Psoas muscle (tissue), 2 donors: ENCODE measurements around a stretch of chr21.

- PRO-cap, 2 experiments, result no peak in any of the 2 experiments
These were observed 53.4 kb upstream of the TIAM1 start for GRCh38 chr21:31397475-31397839.

DNA sequence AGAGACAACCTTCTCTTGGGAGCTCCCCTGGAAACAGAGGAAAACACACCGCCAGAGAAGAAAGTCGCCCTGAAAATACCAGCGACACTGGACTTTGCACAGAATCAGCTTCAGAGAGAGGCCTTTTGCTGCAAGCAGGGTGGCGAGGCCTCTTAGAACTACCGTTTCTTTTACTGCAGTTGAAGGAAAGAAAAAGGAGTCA, 74.5 kb upstream of the TIAM1 start:
- PRO-cap, 2 experiments, result no peak in any of the 2 experiments

GRCh38 chr21:31654595-31655064, 4.9 kb upstream of the SOD1 start:
- PRO-cap, 2 experiments, result no peak in any of the 2 experiments

GRCh38 chr21:31657109-31657385, 2.4 kb upstream of the SOD1 start:
- PRO-cap, 2 experiments, result no peak in any of the 2 experiments

DNA sequence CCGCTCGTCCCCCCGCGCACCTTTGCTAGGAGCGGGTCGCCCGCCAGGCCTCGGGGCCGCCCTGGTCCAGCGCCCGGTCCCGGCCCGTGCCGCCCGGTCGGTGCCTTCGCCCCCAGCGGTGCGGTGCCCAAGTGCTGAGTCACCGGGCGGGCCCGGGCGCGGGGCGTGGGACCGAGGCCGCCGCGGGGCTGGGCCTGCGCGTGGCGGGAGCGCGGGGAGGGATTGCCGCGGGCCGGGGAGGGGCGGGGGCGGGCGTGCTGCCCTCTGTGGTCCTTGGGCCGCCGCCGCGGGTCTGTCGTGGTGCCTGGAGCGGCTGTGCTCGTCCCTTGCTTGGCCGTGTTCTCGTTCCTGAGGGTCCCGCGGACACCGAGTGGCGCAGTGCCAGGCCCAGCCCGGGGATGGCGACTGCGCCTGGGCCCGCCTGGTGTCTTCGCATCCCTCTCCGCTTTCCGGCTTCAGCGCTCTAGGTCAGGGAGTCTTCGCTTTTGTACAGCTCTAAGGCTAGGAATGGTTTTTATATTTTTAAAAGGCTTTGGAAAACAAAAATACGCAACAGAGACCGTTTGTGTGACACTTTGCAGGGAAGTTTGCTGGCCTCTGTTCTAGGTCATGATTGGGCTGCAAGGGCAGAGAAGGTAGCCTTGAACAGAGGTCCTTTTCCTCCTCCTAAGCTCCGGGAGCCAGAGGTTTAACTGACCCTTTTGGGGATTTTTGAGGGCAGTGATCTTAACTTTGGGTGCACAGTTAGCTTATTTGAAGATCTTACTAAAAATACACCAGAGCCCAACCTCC, 587 bp downstream of the SOD1 start:
- PRO-cap, 2 experiments, result peak in 1 of 2 experiments; most common minus-strand start position 294 of the sequence (in 1)

DNA sequence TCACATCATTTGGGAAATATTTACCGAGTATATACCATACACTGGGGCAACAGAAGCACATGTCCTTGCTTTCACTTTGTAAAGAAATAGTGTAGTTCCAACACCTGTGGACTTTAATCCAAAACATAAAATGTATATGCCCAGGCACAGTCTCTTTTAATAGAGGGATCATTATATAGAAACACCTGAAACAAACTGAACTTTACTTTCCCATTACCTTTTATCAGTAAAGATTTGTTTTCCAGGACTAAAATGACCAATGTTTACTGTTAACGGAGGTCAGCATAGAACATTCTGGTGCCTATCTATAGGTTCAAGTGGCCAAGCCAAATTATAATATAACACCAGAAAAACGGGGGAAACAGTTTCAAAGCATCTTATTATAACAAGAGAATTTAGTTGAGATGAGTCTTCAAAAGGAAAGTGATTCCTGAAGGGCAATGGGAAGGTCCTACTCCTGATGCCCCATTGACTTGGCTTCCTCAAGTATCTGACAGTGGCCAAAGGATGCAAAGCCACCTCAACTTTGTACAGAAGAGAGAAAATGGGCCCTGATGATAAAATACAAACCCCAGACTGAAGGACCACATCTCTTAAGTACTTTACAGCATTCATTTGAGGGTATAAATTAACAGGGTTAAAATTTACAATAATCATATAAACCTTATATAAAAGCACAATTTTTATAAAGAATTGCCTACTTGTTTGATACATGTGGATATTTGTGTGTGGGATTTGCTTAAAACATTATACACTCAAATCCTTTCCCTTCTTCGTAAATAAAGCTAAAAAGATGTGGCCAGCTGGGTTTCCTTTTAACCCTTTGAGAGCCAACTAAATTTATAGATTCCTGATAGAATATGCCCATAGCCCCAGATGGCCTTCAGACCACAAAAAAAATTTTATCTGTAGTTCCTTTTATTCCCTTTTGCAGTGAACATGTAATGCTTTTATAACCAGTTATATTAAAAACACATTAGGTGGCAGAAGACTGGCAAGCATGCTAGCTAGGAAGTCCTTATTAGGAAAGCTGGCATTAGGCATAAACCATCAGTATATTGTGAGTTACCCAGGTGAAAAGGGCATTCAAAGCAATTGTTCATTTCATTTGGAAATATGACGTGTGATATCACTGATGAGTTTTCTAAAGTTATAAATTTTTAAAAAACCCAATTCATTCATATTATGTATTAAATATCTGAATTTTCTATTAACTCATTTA, 14.6 kb downstream of the SOD1 start:
- PRO-cap, 2 experiments, result no peak in any of the 2 experiments

DNA sequence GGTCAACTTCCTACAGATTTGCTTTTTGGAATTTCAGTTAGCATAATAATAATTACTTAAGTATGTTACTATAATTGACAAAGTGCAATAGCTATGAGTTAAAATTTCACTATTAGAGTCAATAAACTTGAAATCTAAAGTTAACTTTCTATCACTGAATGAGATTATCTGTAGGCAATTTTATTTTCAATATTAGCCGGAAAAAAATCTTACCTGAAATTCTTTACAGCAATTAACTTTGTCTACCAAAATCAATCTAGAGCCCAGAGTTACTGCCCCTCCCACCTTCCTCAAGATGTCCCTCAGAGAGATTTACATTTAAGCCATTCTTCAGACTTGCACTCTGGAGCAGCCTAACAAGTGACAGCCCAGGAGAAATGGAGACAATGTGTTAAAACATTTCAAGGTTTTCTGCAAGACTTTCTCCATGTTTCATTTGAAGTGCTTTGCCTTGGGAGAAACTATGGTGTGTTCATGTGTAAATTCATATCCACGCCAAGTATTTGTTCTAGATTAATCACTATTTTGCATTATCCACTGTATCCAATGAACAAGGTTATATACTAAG, 20.4 kb downstream of the SOD1 start:
- PRO-cap, 2 experiments, result no peak in any of the 2 experiments

- PRO-cap, 2 experiments, result no peak in any of the 2 experiments
These were observed 35.4 kb downstream of the HUNK start for GRCh38 chr21:31908076-31908786.

GRCh38 chr21:31938247-31938806, 65.5 kb downstream of the HUNK start:
- PRO-cap, 2 experiments, result no peak in any of the 2 experiments

- PRO-cap, 2 experiments, result no peak in any of the 2 experiments
These were observed 74.4 kb downstream of the HUNK start for GRCh38 chr21:31947226-31947630.

DNA sequence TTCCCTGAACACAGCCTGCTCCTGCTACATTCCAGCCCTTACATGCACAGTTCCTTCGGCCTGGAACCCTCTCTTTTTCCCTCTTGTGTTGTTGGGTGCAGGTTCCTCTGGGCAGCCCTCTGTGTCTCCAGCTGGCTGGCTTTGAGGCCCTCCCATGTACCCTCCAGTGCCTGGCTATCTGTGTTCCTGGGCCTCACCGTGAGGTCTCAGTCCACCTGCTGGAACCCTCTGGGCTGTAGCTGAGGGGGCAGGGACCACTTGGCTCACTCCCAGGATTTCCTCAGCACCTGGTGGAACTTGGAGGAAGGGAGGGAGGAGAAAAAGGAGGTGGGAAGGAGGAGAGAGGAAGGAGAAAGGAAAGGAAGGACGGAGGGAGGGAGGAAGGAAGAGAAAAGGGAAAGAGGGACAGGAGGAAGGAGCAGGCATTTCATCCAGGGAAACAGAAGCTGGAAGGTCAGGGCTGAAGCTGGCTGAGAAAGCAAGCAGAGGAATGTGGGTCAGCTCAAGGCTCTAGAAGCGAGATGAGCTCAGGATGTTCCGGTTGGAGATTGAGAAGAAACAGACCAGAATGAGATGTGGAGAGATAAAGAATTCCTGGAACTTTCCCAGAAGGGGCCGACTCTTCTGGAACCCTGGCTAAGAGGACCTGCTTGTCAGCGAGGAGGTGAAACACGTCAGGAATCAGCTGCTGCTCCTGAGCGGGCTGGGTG, 75.6 kb downstream of the HUNK start:
- PRO-cap, 2 experiments, result no peak in any of the 2 experiments

GRCh38 chr21:31999340-31999750, 126.5 kb downstream of the HUNK start:
- PRO-cap, 2 experiments, result no peak in any of the 2 experiments

- PRO-cap, 2 experiments, result no peak in any of the 2 experiments
These were observed 22.1 kb downstream of the MIS18A start for GRCh38 chr21:32256750-32257234.

- PRO-cap, 2 experiments, result no peak in any of the 2 experiments
These were observed 33.2 kb downstream of the URB1 start for GRCh38 chr21:32359609-32360103.

GRCh38 chr21:32364407-32364916, 28.4 kb downstream of the URB1 start:
- PRO-cap, 2 experiments, result no peak in any of the 2 experiments

DNA sequence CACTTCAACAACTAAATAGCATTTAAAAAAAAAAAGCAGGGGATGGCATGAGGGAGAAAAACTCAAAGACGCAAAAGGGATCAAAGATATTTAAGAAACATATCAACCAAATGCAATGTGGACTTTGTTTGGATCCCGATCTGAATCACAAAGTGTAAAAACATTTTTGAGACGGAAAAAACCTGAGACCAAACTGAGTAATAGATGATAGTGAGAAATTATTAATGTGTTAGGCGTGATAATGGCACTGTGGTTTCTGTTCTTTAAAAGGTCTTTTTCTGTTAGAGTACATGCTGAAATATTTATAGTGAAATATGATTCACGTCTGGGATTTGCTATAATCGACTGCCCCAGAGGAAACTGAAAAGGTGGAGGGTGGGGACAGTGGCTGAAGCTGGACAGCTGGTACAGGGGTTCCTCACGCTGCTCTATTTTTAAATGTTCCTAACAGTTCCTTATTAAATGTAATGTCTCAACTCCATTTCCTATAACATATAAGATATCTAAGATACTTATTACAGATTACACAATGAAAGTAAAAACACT, 11.3 kb downstream of the URB1 start:
- PRO-cap, 2 experiments, result no peak in any of the 2 experiments

DNA sequence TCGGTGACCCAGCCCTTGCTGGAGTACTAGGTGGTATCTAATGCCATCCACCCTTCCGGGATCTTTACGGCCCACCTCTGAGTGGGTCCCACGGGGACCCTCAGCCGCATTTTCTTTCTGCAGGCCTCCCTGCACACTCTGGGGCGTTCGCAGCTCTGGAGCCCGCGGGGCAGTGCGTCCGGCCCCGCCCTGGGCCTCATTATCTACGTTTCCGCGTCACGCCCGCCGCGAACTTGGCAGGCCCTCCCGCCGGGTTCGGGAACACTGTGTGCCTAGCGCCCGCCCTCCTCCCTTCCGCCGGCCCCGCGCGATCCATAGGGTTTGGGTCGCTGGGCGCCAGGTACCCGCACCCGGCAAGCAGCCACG, 1.1 kb upstream of the EVA1C start:
- PRO-cap, 2 experiments, result peak in 2 of 2 experiments; most common plus-strand start position 261 of the sequence (in 2); most common minus-strand start position 140 of the sequence (in 1)

DNA sequence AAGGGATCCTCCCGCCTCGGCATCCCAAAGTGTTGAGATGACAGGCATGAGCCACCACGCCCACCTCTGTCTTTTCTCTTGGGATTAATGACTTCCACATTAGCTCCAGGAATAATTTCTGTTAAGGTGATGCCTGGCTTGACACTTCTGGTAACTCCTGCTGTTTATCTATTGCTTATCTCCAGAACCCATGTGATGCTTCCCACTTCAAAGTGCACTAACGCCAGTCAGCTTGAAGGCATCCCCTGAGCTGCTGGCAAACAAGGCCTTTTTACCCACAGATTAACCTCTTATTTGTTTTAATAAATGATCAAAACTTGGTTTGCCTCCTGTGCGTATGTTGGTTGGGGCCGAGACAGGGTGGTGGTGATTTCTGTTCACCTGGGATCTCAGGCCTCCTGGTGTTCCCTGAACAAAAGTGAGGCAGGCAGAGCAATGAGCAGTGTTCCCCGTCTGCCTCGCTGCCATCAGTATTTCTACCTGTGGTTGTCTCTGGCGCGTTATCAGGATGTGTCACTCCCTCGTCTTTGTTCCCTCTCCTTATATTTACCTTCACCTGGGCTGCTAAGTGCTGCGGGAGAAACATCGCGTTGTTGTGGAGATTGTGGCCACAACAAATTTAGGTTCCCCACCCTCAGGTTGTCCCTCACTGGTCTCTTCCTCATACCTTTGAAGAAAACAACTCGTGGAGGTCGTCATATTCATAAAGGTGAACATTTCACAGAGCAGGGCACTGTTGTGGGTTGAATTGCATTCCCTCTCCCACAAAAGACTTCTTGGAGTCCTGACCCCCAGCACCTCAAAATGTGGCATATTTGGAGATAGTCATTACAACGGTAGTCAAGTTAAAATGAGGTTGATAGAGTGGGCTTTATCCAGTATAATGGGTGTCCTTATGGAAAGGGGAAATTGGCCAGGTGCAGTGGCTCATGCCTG, 20.7 kb downstream of the EVA1C start:
- PRO-cap, 2 experiments, result no peak in any of the 2 experiments

DNA sequence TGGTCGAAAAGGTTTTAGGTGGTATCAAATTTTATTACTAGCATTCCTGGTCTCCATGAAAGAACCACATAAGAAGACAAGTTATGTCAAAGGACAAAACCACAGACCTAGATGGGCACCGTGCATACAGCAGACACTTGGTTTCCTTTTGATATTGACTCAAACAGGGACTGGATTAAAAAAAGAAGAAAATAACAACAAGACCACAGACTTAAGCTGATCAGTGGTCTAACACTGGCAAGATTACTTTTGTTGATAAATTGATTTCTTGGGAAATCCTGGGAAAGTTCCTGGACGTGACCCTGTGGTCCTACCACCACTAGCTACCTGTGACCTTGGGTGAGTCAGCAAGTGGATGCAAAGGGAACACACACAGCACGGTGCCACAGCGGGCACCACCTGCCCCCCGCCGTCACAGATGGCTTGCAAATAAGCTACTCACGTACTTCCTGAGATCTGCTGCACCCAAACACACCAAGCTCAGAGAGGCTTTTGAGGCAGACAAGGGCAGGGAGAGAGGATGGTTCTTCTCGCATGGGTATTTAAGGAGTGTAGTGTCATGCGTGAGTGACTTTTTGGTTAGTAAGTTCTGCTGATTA, 12.7 kb downstream of the CFAP298 start:
- PRO-cap, 2 experiments, result no peak in any of the 2 experiments

GRCh38 chr21:33078794-33079355, 8.9 kb downstream of the OLIG1 start:
- PRO-cap, 2 experiments, result peak in 1 of 2 experiments; most common plus-strand start chr21:33079244 (in 1)